ENCODE results near the genes PODXL2, EEFSEC and GATA2.

GRCh38 chr3:127135207-127136201 lies 57.4 kb upstream of the PRR23E start:
- PRO-cap: no peak
- RAMPAGE, long total RNA: no peak

GRCh38 chr3:127456938-127457572 lies 133.5 kb downstream of the TPRA1 start:
- PRO-cap: no peak
- RAMPAGE, long total RNA: no peak

DNA sequence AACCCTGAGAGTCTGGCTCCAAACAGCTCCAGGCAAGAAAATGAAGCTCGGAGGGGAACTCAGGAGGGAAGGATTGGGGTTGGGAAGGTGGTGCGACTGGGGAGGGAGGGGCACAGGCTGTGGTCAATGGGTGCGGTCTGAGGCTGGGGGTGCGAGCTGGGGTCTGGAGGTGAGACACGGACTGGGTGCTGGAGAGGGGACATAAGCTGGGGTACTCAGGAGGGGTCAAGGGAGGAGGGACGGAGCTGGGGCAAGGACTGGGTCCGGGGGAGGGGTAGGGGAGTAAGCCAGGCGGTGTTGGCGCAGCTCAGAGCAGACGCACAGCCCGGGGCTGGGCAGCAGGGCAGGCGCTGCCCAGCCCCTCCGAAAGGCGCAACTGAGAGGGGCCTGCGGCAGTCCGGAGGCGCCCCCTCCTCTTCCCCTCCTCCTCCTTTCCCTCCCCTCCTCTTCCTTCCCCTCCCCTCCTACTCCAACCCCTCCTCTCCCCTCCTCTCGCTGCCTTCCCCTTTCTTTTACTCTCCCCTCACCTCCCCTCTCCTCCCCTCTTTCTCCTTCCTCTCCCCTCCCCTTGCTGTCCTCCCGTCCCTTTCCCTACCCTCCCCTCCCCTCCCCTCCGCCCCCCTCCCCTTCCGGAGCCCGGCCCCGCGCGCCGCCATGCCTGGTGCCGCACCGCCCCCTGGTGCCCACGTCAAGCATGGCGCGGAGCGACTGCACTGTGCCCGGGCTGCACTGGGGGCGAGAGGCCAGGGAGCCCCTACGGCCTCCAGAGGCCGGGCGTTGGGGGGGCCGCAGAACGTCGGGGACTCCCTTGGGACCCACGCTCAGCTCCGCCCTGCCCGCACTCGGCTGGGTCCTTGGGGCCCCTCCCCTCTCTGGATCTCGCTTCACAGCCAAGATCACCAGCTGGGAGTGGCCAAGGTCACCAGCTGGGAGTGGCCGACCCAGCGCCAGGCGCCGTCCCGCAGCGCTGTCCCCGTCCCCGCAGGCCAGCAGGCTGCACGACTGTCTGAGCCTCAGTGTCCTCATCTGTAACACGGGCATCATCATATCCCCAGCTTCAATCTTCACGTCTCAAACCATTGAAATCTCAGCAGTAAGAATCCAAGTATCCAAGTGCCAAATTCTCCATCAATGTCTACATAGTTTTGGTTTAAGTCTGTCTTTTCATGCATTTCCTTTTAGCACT lies 42.9 kb downstream of the TPRA1 start:
- PRO-cap: no peak
- RAMPAGE, long total RNA: no peak

DNA sequence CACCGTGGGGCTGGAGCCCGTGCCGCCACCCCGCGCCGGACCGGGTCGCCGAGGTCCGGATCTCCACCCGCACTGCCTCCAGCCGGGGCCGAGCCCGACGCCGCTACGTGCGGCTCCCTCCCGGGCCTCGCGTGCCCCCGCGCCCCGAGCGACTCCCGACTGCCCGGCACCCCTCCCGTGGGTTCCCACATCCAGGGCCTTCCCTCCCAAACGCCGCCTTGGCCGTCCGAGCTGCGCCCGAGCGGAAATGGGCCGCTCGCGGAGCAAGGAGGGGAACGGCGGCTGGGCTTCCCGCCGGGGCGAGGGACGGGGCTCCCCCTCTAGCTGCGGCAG lies 516 bp downstream of the TPRA1 start:
- PRO-cap: bidirectional peak, plus-strand start at position 72 of the sequence, minus-strand start outside the sequence
- RAMPAGE, long total RNA: no peak

DNA sequence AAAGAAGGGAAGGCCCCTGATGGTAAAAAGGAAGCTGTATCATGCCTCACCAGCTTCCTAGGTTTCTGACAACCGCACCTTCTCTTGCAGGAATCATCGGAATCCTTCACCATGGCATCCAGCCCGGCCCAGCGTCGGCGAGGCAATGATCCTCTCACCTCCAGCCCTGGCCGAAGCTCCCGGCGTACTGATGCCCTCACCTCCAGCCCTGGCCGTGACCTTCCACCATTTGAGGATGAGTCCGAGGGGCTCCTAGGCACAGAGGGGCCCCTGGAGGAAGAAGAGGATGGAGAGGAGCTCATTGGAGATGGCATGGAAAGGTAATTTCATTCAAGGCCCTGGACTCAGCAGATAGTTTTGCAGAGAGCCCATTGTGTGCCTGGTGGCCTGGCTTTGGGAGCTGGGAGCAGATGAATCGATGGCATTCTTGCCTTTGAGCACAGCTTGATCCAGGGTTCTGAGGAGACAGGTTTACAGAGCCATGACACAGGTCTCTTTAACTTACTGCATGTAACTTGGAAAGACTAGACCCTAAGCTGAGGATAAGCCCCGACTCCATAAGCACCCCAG lies 1.1 kb downstream of the MCM2 start:
- PRO-cap: unidirectional peak, minus-strand start at position 189 of the sequence
- RAMPAGE, long total RNA: no peak

DNA sequence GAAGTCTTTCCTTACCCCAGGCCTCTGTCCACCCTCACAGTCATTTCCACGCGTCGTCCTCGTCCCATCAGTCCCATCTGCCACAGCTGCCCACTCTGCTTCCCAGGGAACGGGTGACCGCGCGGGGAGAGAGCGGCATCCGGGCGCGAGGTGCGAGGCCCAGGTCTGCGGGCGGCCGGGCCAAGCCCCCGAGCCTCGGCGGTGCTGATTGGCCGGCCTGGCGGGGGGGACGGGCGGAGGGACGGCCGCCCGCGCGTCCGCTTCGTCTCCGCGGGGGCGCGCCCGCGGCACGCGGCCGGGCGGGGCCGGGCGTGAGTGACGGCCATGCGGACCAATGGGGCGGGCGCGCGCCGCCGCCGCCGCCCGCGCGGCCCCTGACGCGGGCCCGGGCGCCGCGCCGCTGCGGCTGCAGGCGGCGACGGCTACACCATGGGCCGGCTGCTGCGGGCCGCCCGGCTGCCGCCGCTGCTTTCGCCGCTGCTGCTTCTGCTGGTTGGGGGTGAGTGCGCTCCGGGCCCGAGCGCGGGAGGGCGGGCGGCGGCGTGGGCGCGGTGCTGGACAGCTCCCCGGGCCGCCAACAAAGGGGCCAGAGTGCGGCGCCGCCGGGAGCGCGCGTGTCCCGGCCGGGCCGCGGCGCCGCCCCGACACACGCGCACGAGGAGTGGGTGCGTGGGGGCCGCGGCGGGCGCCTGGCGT lies at the start of gene PODXL2:
PODXL2 (plus strand) TSS at position 395 of the 696 bp plus-strand sequence.
- PRO-cap: unidirectional peak, plus-strand start at position 377 of the sequence
- RAMPAGE, long total RNA: no peak

DNA sequence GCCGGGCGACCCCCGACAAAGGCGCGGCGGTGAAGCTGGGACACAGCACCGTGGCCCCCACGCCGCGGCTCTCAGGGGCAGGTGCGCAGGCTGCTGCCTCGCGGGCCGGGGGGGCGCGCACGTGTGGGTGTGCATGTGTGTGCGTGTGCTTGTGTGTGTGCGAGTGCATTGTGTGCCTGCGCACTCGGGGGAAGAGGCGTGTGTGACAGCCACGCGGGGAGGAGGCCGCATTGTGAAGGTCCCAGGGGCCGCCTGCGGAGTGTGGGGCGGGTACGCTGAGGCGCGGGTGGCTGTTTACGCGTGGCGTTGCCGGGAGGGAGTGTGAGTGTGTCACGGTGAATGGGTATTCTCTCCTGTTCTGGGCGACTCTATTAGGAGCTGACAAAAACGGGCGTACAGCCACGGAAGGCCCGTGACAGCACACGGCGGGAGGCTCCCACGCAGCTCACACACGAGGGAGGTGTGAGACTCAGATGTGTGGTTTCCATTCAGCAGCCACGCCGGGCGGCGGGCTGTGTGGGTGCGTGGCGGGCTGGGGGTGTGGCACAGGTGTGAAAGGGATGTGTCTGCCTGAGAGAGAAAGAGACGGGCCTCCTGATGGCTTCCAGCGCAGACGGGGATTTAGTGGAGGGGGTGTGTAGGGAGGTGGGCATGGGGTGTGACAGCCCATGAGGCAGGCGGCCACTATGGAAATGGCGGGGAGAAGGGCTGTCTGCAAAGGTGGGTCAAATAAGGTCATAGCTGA lies 674 bp downstream of the PODXL2 start:
- PRO-cap: no peak
- RAMPAGE, long total RNA: no peak

GRCh38 chr3:127729533-127730311 lies 57.0 kb downstream of the ABTB1 start:
- PRO-cap: no peak
- RAMPAGE, long total RNA: no peak

DNA sequence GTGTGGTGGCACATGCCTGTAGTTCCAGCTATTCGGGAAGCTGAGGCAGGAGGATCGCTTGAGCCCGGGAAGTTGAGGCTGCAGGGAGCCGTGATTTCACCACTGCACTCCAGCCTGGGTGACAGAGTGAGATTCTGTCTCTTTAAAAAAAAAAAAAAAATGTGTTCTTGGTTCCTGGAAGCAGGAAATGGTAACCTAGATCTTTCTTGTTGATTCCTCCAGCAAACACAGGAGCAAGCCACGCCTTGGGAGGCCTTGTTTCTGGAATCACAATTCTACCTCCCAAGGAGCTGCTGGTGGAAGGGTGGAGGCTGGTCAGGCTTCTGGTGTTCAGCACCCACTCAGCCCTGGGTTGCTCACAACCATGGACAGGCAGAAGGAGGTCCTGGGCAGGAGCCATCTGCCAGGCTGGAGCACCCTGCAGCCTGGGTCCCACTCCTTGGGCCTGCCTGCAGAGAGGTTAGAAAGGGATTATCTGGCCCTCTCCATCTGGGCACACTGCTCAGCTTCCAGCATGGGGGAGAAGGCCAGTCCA lies 65.5 kb downstream of the ABTB1 start:
- PRO-cap: no peak
- RAMPAGE, long total RNA: no peak

DNA sequence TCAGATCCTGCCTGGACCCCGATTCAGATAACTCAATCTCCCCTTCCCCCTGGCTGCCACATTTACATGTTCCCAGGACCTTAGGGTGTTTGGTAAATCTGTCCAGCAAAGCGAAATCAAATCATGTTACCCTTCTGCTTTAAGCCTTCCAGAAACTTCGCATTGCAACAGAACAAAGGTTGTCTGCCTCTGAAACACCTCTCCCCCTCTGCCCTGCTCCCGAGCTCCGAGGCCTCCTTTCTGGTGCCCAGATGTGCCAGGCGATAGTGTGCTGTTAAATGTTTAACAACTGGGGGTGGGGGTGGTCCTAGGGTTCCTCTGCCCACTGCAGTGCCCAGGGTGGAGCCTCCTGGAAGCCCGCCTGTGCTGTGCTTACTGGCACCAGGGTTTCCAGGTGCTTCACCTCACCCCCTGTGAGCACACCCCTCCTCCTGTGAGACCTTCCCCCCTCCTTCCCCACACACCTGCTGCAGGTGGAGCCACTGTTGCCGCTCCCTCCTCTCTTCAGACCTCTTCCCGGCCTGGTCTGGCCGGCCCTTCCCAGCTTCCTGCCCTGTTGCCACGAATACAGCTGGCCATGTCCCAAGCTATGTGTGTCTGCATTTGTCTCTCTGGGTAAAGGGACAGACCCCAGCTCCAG lies 37.4 kb downstream of the MGLL start:
- PRO-cap: no peak
- RAMPAGE, long total RNA: no peak

- PRO-cap: no peak
- RAMPAGE, long total RNA: no peak
Measured at GRCh38 chr3:128006164-128007651, 45.5 kb upstream of the SEC61A1 start.

DNA sequence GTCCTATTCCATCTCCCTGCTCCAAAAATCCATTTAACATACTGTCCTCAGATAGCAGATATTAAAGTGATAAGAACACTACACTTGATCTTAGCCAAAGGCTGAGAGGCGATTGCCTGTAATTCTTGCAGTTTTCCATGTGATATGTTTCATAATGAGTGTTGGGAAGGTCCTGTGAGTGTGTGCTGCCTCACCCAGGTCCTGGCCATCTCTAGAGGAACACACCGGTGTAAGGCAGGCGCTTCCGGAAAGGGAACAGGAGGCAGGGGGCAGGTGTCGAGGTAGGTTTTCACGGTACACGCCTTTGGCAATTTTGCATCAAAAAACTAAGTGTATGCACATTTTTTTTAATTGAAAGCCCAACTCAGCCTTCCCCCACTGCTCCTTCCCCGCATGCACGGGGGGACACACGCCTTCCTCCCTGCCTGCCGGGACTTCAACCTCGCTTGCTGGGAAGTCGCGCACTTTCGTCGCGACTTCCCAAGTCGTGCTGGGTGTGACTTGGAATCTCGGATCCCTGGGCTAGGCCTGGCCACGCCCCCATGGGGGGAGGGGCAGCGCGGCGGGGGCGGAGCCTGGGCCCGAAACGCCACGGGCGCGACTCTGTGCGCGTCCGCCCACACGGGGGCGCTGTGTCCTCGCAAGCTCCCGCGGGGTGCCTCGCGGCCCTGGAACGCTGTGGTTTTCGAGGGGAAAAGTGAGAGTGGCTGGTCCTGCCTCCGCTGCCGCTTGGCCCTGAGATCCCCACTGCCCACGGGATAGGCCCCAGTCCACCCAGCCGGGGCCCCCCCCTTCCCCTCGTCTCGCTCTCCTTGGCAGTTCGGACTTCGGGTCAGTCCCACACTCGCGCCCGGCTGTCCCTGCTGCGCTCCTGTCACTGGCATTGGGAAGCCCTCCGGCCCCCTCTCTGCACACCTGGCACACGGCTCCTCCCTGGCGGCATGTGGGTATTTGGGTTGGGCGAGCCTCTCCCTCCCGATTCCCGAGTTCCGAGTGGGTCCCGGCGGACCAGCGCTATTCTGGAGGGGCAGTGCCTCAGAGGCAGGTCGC lies 23.2 kb downstream of the SEC61A1 start:
- PRO-cap: no peak
- RAMPAGE, long total RNA: no peak

DNA sequence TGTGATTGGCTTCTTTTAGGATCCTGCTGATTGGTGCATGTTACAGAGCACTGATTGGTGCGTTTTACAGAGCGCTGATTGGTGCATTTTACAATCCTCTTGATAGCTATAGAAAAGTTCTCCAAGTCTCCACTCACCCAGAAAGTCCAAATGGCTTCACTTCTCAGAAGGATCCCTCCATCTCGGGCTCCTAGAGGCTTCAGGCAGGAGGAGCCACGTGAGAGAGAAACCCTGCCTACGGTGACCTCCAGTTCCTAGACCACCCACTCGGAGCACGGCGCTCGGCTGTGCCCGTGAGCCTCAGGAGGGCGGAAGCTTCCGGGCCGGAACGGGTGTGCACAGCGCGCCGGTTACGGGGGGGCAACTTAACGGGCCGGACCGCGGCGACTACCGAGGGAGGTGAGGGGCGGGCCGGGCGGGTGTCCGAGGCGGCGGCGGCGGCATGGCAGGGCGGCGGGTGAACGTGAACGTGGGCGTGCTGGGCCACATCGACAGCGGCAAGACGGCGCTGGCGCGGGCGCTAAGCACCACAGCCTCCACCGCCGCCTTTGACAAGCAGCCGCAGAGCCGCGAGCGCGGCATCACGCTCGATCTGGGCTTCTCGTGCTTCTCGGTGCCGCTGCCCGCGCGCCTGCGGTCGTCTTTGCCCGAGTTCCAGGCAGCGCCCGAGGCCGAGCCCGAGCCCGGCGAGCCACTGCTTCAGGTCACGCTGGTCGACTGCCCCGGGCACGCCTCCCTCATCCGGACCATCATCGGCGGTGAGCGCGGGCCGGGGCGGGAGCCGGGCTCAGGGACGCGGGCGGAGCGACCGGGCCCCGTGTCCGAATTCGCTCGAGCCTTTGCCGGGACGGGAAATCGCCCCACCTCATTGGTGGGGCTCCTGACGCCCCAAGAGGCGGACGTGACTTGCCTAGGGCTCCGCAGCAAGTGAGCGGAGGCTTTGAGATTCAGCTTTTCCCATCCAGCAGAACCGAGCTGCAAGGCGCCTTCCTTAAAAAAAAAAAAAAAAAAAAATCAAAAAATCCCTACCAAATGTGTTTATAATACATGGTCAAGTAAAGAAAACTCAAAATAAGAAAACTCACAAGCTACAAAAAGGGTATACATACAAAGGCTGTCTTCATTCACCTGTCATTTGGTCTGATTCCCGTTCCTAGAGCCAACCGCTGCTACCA lies at the start of gene EEFSEC:
EEFSEC (plus strand) TSS at position 416 of the 1,175 bp plus-strand sequence.
- PRO-cap: unidirectional peak, plus-strand start at position 140 of the sequence; bidirectional peak, plus-strand start at position 422 of the sequence, minus-strand start at position 289 of the sequence; bidirectional peak, plus-strand start at position 871 of the sequence, minus-strand start at position 719 of the sequence
- RAMPAGE, long total RNA: no peak

DNA sequence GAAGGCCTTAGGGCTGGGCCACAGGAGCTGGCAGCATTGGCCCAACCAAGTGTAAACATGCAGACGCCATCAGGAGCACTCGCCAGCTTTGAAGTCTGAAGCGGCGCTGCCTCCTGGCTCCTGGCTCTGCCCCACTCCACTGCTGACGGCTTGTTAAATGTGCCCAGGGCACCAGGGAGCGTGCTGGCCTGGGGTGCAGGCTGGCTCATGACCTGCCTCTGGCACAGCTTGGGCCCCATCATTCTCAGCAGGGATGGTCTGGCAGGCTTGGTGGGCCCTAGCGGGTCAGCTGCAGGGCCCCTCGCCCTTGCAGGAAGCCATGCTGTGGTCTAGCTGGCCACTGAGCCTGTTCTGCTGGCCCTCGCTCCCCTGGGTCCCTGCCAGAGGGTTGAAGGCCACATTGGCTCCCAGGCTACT lies 116.6 kb downstream of the DNAJB8 start:
- PRO-cap: no peak
- RAMPAGE, long total RNA: no peak

- PRO-cap: no peak
- RAMPAGE, long total RNA: no peak
Measured at GRCh38 chr3:128366301-128366582, 100.4 kb downstream of the DNAJB8 start.

GRCh38 chr3:128385367-128385982 lies 81.2 kb downstream of the DNAJB8 start:
- PRO-cap: no peak
- RAMPAGE, long total RNA: no peak

DNA sequence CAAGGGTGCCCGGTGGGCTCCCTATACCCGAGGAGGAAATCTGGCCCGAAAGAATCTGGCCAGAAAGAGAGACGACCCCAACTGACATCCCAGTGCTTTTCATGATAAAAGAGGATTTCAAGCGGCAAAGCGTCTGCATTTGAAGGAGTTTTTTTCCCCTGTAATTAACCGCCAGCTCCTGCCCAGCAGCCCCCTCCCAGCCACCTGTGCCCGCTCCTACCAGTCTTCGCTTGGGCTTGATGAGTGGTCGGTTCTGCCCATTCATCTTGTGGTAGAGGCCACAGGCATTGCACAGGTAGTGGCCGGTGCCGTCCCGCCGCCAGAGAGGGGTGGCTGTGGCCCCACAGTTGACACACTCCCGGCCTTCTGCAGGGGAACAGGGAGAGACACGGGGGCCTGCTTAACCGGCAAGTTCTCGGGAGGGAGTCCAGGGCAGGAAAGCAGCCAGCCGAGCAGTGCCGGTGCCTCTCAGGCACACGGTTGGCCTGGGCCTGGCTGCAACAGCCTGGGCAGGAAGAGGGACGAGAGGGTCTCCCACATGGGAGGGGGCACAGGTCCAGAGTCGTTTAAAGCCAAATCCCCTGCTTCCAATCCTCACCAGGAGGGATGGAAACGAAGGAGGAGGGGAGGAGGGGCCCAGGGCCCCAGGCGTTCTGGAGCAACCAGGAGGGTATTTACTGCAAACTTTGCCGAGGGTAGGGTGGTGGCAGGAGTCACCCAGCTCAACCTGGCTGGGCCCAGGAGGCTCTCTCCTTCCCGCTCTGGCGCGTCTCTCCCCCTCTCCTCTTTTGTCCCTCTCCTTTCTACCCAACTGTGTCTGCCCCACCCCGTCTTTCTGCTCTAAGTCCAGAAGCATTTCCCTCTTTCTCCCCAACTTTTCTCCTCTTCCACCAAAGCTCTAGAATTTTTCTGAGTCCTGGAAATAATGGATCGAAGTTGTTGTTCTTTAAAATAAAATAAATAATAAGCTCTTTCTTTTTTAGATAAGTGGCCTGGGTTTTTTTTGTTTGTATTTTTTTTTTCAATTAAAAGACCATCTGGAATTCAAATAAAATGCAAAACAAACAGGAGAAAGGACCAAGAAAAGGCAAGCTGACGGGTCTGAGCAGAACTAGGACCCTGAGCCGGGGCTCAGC lies 9.0 kb downstream of the GATA2 start:
- PRO-cap: no peak
- RAMPAGE, long total RNA: no peak

- PRO-cap: no peak
- RAMPAGE, long total RNA: no peak
Measured at GRCh38 chr3:128486419-128487595, 6.2 kb downstream of the GATA2 start.

DNA sequence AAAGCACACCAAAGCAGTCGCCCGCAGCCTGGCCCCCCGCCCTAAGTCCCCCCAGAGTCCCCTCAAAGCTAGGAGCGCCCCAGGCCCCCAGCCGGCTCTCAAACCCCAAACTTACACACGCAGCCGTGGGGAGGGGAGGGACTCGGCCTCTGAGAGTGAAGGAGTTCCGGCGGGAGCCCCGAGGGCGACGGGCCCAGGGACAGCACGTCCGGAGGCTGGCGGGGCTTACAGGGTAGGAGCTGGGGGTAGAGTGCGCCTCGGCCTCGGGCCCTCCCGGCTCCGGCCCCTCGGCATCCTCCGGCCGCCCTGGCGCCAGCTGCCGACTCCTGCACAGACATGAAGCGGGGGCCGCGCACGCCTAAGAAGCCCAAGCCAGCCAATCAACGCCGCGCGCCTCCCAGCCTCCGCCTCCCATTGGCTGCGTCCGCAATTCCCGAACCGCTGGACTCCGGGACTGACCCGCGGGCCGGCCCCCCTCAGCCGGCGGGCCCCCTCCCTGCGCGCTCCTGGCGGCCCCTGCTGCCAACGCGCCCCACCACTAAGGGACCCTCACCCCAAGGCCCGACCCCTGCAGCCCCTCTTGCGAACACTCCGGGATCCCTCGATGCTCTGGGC lies 5.3 kb downstream of the GATA2 start:
- PRO-cap: no peak
- RAMPAGE, long total RNA: no peak

- PRO-cap: no peak
- RAMPAGE, long total RNA: no peak
Measured at GRCh38 chr3:128492726-128493508, at the start of gene GATA2. GATA2 (minus strand) TSS chr3:128493201.

Measured in OCI-LY7 (cell line).